ENCODE measurements around a stretch of chr6.

GRCh38 chr6:105994922-105995393 is 91.2 kb upstream of the PRDM1 start:
- PRO-cap: no peak
- RAMPAGE, long total RNA: no peak

- PRO-cap: no peak
- RAMPAGE, long total RNA: no peak
Observed at GRCh38 chr6:106006248-106006604, 79.9 kb upstream of the PRDM1 start.

DNA sequence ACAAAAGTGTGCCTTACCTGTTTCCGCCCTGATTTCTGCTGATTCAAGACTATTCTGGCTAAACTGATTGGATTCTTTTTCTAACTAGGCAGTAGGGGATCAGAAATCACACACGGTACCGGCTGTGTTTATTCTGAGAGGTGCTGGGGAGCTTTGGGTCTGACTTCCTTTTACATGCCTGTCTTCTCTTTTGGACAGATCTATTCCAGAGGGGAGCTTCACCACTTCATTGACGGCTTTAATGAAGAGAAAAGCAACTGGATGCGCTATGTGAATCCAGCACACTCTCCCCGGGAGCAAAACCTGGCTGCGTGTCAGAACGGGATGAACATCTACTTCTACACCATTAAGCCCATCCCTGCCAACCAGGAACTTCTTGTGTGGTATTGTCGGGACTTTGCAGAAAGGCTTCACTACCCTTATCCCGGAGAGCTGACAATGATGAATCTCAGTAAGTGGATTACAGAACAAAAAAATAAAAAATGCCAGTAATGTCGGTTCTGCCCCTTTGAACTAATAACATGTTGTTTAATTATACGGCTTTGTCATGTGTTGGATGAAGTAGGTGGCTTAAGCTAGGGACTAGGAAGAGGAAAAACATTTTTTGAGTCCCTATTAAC is 13.1 kb downstream of the PRDM1 start:
- PRO-cap: no peak
- RAMPAGE, long total RNA: no peak

DNA sequence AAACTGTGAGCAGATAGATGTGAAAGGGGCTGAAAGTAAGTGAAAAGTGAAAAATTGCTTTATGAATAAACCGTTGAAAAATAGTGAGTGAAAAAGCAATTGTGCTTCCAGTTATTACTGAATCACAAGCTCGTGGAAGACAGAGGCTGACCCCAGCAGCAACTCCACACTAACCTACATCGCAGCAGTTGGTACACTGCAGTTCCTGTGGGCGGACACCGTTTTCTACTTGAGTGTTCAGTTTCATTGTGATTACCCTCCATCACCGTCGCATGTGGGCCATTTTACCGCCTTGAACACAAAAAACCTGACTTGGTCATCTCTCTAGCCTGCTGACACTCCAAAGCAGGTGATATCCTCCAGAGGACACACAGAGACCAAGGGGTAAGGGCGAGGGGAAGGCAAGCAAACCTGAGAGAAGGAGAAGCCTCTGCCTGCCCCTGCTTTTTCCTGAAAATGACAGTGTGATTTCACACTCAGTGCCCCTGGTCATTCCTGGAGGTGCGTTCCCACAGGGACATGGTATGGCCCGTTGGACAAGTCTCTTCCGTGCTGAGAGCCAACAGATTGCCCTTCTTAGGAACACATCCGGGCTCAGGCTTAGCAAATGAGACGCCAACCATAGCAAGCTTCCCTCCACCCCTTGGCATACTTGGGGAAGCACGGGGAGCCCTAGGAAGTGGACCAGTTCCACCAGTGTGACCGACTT is 28.5 kb downstream of the PRDM1 start:
- PRO-cap: no peak
- RAMPAGE, long total RNA: no peak

- PRO-cap: no peak
- RAMPAGE, long total RNA: no peak
Observed at GRCh38 chr6:106135227-106135598, 49.1 kb downstream of the PRDM1 start.

DNA sequence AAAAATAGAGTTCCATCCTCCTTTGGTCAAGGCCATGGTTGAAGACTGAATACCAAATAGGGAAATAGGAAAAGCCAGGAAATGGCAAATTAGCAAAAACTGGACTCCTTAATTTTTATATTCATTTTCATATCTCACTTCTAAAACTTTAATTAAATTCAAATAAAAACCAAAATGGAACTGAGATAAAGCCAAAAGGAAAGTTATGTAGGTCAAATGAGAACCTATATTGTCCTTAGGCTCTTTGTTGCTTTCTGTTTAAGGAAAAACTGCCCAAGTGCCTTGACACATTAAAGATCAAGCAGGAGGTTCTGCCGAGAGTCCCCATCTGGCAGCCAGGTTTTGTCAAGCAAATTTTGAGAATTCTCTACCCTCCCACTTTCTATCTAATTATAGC is 79.6 kb downstream of the ATG5 start:
- PRO-cap: no peak
- RAMPAGE, long total RNA: no peak

DNA sequence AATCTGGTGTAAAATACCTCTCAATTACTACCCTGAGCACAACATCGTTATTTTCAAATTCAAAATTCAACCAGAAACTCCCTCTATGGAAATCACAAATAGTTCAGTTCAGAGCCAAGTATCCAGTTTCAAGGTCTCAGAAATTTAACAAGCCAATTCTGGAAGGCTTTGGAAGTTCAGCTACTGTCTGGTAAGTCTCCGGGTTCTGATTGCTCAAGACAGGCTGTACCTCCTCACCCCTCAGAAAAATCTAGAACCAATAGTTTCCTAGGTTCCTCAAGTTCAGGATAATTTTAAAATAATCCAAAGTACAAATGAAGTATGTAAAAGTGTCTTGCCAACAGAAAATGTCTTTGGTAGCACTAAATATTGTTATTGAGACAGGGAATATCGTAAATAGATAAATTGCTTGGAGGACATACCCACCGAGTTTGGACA is 809 bp downstream of the ATG5 start:
- PRO-cap: no peak
- RAMPAGE, long total RNA: no peak

DNA sequence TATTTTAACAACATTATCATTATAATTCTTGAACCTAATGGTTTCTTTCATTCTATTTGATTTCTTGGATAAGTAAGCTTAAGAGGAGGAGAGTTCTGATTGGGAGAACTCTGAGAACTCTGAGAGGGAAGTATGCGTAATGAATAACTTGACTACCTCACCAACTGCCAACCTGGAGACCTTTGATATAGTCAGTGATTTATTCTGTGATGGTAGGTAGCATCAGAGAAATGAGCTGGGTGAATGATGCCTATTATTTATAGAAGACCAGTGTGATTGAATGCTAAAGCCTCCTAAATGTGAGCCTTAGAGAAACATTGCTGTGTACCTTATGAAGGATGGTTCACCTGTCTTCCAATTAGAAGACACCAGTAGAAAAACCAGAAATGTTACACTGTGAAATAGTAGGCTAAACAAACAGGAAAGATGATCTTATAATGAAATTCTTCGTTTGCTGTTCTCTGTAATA is 114.9 kb downstream of the RTN4IP1 start:
- PRO-cap: bidirectional peak, plus-strand start at position 190 of the sequence, minus-strand start at position 121 of the sequence
- RAMPAGE, long total RNA: no peak

DNA sequence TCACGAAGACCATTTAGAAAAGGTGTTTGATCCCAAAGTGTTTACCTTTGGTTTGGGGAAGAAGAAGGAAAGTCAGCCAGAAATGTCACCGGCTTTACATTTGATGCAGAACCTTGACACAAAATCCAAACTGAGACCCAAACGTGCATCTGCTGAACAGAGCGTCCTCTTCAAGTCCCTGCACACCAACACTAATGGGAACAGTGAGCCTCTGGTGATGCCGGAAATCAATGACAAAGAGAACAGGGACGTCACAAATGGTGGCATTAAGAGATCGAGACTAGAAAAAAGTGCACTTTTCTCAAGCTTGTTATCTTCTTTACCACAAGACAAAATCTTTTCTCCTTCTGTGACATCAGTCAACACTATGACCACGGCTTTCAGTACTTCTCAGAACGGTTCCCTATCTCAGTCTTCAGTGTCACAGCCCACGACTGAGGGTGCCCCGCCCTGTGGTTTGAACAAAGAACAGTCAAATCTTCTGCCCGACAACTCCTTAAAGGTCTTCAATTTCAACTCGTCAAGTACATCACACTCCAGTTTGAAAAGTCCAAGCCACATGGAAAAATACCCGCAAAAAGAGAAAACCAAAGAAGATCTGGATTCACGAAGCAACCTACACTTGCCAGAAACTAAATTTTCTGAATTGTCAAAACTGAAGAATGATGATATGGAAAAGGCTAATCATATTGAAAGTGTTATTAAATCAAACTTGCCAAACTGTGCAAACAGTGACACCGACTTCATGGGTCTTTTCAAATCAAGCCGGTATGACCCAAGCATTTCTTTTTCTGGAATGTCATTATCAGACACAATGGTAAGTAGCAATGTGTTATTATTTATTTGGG is 108.4 kb downstream of the RTN4IP1 start:
- PRO-cap: bidirectional peak, plus-strand start at position 503 of the sequence, minus-strand start at position 193 of the sequence
- RAMPAGE, long total RNA: no peak

DNA sequence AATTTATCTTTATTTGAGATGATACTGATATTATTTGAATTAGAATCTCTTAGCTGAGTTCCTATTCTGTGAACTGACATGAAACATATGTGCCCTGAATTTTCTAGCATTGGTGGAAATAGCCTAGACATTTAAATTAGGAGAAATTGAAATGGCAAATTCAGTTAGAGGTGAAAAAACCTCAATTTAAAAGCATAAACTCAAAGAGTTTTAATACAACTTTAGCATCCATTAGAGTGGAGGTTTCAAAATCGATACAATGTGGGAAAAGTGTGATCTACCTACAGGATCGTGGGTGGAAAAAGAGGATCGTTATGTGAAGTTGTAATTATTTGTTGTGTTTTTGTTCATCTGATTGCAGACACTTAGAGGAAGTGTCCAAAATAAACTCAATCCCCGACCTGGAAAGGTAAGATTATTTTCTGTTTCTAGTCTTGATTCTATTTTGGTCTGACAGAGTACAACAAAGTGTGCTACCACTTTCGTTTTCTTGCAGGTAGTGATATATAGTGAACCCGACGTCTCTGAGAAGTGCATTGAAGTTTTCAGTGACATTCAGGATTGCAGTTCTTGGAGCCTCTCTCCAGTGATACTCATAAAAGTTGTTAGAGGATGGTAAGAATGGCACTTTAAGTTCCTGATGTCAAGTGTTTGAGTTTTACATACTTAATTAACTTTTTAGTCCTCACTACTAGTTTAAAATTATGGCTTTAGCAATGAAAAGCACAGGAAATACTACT is 104.4 kb downstream of the RTN4IP1 start:
- PRO-cap: no peak
- RAMPAGE, long total RNA: no peak

DNA sequence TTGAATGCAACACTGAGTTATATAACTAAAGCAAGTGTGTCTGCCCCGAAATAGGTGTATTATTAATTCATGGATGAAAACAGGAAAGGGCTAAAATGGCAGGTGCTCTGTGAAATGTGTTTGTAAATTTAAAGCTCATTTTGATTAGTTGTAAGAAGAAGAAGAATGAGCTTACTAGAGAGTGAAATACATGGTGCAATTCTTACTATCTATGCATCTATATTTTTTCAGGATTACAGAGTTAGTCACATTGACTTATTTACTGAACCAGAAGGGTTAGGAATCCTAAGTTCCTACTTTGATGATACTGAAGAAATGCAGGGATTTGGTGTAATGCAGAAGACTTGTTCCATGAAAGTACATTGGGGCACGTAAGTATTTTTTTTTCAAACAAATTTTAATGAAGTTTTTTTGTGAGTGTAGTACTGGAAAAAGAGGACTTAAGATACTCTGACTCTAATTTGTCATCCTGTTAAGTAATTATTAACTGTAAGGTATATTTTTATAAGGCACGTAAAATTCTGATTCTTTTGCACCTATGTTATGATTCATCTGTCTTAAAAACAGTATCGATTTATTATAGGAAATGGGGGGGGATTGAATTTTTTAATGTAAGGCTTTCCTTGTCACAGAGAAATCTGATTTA is 99.2 kb downstream of the RTN4IP1 start:
- PRO-cap: no peak
- RAMPAGE, long total RNA: no peak

DNA sequence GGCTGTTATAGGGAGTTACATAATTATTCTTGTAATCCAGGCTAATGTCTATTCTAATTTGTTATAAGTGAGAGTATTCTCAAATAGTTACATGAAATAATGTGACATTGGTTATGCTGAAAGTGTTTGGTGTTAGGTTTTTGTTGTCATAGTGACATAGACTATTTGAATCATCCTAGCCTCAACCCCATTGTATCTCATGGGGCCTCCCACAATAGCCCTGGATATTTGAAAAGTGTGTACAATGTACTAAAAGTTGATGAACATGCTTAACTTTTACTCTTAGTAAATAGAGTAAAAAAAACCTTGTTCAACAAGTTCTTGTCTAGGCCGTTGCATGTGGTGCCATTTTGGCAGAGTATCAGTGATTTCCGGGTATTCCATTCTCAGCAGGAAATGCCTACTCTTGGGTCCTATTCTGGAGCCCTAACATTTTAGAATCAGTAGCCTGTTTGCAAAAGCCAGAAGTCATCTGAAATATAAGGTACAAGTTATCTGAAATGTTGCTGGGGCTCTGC is 83.0 kb downstream of the RTN4IP1 start:
- PRO-cap: no peak
- RAMPAGE, long total RNA: no peak

DNA sequence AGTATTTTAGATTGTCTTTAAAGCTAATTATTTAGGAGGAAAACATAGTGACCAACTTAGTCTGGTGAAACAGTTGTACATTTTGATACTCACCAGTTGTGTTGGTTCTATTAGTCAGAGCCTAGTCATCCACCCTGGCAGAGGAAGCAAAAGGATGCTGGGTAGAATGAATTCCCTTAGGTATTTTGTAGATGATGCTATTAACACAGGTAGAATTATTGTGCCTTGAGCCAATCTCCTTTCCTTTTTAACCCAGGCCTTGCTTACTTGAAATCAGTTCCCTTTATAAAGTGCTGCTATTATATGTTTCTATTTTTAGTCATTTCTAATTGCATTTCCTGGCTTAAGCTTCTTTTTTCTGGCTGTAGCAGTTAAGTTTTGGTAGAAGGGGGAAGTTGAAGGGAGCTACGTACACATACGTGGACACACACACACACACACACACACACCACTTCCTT is 82.5 kb downstream of the RTN4IP1 start:
- PRO-cap: no peak
- RAMPAGE, long total RNA: no peak

GRCh38 chr6:106715304-106715503 is 85.8 kb downstream of the QRSL1 start:
- PRO-cap: no peak
- RAMPAGE, long total RNA: no peak

GRCh38 chr6:106764394-106765122 is 135.2 kb downstream of the QRSL1 start:
- PRO-cap: no peak
- RAMPAGE, long total RNA: no peak

DNA sequence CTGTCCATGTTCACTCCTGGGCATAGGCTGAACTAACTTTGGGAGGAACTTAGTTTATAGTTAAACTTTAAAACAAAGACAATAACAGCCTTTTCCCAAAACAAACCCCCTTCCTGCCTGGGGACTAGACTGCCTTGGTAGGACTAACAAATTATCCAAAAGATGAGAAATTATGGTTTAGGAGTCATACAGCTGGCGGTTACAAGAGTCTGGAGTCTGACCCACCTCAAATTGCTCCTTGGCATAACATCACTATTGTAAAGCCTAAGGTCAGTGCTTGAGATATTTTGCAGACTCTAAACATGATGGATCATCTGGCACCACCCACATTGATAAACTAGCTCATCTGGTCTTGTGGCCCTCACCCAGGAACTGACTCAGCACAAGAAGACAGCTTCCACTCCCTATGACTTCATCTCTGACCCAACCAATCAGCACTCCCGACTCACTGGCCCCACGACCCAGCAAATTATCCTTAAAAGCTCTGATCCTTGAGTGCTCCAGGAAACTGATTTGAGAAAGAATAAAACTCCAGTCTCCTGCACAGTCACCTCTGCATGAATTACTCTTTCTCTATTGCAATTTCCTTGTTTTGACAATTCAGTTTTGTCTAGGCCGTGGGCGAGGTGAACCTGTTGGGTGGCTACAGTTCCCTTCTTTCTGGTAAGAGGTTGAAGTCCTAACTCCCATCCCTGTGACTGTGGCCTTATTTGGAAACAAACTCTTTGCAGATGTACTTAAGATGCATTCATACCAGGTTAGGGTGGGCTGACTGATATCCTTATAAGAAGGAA is 115.9 kb downstream of the CD24 start:
- PRO-cap: no peak
- RAMPAGE, long total RNA: no peak

DNA sequence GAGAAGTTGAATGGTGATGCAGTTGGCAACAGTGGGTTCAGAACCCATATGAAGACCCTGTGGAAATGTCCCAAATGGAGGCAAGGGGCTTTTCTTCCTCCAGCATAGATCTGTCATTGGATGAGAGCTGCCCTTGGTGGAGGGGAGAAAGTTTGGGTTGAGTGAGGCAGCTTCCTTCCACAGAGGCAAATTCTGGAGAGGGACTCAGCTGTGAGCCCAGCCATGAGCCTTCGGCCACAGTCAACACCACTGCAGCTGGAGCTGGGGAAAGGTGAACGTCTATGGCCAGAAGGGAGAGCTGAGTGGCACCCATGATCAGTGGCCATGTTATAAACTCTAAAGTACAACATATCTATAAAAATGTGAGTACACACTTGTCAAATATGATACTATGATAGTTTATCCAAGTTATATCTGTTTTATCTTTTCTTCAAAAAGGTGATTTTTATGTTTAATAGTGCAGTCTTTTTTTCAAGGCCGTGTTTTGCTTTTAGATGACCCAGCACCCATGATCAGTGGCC is 114.8 kb downstream of the CD24 start:
- PRO-cap: no peak
- RAMPAGE, long total RNA: no peak

DNA sequence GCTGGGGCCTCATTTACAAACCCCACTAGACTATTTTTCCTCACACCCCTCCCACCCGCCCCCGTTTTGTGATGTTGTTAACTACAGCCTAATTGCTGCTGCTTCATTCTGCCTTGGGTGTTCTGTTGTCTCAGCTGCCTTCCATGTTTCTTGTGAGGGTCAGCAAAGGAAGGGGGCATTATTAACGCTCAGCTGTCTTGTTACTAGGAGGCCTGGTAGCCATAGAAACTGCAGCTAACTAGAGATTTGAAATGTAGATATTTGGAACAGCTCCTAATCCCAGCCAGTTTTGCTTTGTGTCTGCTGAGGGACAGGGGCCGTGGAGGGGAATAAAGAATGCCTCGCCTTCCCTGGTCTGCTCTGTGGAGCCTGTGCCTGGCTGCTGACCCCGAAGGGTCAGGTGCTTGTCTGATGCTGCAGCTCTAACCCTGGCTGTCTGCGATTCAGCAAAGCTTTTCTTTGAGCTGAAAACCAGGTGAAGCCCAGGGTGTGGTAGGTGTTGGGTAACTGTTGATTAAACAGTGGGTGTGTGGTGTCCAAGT is 18.4 kb downstream of the MTRES1 start:
- PRO-cap: no peak
- RAMPAGE, long total RNA: no peak

- PRO-cap: bidirectional peak, plus-strand start at chr6:107116494, minus-strand start at chr6:107116198; bidirectional peak, plus-strand start at chr6:107116803, minus-strand start at chr6:107116701
- RAMPAGE, long total RNA: no peak
Observed at GRCh38 chr6:107116301-107117099, 1.2 kb upstream of the BEND3 start.

DNA sequence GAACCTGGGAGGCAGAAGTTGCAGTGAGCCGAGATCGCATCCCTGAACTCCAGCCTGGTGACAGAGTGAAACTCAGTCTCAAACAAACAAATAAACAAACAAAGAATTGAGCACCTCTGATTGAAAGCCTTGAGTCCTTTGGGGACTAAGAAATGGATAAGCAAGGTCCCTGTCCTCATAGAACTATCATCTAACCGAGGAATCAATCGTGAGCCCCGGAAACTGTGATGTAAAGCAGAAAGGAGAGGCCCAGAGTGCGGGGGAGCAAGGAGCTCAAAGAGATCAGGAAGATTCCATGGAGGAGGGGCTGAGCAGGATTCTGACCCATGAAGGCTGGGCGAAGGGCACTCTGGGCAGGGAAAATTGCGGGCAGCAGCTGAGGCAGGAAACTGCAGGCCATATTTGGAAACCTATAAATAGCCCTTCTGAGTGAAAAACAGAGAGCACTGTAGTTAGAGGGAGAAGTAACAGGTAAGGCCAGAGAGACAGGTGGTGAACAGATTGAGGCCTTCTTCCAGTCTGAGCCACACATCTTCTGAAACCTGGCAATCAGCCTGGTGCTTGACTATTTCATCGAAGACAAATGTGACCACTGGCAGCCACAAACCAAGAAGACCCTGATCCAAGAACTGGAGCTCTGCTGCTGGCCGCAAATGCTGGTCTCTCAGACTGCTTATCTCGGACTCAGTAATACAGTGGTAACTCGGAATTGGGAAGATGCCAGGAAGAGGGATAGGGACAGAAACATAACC is 14.0 kb upstream of the BEND3 start:
- PRO-cap: no peak
- RAMPAGE, long total RNA: no peak

Data from OCI-LY7 (cell line).